Left common carotid artery plus branches (tissue), 1 donor: ENCODE data around the gene SLC39A10.

DNA sequence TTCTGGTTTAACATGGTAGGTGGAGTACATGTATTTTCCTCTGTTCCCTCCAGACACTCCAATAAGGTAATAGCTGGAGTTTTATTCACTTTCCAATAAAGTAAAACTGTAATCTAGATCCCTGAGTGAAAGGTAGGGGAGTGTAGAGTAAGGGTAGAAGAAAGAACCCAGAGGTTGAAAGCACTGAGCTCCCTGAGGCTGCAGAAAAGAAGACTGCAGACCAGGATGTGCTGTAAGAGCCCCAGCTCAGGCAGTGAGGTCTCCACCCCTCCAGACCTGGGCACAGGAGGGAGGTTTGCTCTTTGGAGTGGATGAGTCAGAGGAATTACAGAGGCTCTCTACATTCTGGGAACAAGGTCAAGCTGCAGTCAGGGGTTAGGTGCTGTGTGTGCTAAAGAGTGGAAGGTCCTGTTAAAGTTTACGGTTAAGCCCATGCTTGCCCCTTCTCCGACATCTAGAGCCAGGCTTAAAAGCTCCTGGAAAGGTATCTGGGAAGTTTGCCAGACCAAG lies 27.7 kb upstream of the STAT1 start:
- PRO-cap, result no peak

DNA sequence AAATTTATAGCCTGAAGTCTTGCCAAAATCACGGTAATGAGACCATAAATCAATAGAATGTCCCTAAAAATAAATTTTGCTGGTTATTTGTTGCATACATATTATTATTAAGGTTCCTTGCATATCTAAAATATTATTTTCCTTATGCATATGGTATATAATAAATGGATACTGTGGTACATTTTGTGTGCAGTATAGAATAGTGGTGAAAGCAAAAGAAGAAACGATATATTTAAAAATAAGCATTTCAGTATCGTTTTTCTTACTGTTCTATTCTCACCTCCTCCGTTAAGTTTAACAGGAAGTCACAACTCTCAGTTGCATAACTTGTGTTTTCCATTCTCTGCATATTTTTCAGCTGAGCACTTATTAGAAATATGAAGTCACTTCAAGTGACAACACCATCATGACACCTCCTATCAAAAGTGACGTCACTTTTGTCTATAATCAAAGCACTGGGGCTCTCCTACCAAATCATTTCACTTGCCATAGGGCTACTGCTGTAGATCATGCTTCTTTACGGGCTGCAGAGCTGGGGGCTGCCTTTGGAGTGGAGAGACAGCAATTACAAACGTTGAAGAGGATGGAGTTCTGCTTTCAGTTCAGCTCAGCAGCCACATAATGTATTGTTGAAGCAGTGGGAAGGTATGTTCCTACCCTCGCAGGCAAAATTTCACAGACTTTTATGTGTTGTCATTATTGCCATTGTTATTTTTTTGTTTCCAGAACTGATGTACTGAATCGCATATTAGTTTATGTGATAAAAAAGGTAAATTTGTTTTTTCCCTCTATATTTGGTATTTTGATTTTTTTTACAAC lies 36.4 kb downstream of the STAT4 start:
- PRO-cap, result no peak

- PRO-cap, result no peak
Measured at GRCh38 chr2:191202496-191203298, 42.5 kb upstream of the MYO1B start.

- PRO-cap, result no peak
Measured at GRCh38 chr2:191638461-191638824, 39.5 kb upstream of the NABP1 start.

- PRO-cap, result no peak
Measured at GRCh38 chr2:191691663-191692350, 13.9 kb downstream of the NABP1 start.

- PRO-cap, result no peak
Measured at GRCh38 chr2:191695423-191696569, 17.9 kb downstream of the NABP1 start.

GRCh38 chr2:191836550-191837166 lies 10.2 kb downstream of the CAVIN2 start:
- PRO-cap, result no peak

DNA sequence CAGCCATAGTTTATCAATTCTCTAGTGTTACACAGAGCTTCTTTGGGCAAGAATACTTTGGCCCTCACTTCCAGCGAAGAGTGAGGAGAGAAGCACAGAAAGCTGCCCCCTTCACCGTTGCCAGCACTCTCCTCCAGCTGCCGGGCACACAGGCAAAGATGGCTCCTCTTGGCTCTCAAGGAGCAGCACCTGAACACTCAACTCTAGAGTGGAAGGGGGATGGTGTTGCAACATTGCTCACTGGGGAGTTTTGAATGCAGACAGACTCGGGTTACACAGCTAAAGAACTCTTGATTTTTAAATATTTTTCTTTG lies 9.5 kb downstream of the CAVIN2 start:
- PRO-cap, result no peak

DNA sequence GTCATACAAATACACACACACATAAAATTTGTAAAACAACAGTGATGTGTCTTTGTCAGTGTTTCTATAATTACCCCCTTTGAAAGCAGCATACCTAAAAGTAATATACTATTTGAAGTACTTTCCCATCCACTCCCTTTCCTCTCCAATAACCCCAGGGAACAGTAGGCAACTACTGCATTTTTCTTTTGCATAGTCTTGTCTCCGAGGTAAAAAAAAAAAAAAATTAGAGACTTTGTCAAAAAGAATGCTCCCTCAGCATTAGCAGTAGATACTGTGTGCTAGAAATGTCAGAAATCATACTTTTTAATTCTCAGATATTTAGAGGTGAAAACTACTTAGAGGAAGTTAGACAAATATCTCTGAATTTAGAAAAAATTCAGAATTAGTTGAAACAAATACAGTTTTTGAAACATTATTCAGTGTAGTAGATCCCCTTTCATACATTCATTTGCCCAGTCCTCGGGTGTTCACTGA lies 29.2 kb downstream of the TMEFF2 start:
- PRO-cap, result unidirectional peak, minus-strand start at position 223 of the sequence

DNA sequence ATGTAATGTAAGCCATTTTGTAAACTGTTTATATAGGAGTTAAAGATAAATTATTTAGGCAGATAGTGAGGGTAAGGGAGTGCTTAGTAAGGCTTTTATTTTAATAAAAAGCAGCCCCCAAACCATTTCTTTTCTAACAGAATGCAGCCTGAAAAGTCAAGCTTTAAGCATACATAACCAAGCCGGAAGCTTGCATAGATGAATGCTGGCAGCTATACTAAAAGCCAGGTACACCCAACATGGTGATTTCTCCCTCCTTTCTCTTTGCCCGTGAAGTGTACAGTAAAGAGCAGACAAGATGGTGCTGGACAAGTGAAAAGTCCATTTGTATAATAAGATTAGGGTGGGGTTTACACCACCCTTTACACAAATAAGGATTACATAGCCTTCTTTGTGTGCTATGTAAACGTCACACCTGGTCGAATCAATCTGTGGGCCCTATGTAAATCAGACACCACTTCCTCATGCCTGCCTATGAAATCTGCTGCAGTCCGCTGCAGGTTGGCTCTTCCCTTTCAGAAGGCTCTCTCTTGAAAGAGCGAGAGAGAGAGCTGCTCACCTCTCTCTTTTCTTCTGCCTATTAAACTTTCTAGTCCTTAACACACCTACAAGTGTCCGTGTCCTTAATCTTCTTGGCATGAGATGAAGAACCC lies 1054.4 kb upstream of the SLC39A10 start:
- PRO-cap, result no peak

GRCh38 chr2:195460738-195461237 lies 196.2 kb upstream of the SLC39A10 start:
- PRO-cap, result no peak

- PRO-cap, result no peak
Measured at GRCh38 chr2:195575763-195576596, 81.0 kb upstream of the SLC39A10 start.

DNA sequence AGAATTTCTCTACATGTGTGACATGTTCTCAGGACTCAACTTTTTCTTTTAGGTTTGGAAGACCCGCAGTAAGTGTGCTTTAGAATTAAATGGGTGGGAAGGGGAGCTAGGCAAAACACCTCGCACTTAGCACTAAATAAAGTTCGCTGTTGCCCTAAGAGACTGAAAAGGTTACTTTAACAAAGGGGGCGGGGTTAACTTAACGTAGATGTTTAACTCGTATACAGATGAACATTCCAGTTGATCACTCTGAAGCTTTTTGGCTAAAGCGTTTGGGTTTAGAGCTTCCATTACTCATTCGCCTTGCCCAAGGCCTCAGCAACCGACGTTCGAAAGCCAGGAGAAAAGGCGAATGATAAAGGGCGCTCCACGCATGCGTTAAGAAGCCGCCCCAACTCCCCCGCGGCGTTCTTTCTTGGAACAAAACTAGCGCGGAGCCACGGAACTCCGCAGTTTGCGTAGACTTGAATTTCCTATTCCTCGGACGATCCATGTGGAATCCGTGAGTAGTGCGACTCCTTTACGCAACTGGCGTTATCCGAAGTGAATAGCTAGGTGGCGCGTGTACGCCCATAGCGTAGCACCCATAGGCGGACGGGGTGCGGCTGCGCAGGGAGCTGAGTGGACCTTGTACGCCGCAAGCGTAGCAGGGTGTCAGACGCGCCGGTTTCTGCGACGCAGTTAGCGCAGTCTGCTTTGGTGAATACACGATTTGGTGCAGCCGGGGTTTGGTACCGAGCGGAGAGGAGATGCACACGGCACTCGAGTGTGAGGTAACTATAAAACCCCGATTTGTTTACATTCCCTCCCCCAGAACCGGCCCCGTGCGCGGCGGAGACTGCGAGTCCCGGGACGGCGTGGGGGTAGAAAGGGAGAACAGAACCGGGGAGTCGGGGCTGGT lies at the start of gene SLC39A10:
TSS of gene SLC39A10 (plus strand) at position 718 of the 901 bp plus-strand sequence.
- PRO-cap, result unidirectional peak, minus-strand start at position 251 of the sequence; unidirectional peak, minus-strand start at position 331 of the sequence; unidirectional peak, plus-strand start at position 813 of the sequence

GRCh38 chr2:196165959-196166752 lies 5.2 kb downstream of the STK17B start:
- PRO-cap, result no peak

- PRO-cap, result no peak
Measured at GRCh38 chr2:196365195-196365659, 193.8 kb upstream of the STK17B start.

DNA sequence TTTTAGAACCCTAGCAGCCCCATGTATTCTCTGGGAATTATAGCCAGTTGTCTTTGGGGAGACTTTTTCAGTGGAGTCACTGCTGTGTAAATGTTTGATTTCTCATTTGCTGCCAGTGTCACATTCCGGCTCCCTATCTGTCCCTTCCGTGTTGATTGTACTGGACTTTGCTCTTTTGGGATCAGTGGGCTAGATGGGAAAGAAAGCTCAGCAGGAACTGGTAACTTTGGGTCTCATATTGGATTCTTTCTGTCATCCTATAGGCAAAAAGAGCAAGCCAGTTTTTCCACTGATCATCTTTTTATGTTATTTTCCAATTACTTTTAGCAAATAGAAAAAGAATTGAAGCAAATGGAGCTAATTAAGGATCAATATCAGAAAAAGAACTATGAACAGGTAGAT lies 70.0 kb downstream of the GTF3C3 start:
- PRO-cap, result no peak

- PRO-cap, result no peak
Measured at GRCh38 chr2:197152101-197153020, 158.2 kb downstream of the ANKRD44 start.

- PRO-cap, result no peak
Measured at GRCh38 chr2:197234715-197234914, 76.0 kb downstream of the ANKRD44 start.

DNA sequence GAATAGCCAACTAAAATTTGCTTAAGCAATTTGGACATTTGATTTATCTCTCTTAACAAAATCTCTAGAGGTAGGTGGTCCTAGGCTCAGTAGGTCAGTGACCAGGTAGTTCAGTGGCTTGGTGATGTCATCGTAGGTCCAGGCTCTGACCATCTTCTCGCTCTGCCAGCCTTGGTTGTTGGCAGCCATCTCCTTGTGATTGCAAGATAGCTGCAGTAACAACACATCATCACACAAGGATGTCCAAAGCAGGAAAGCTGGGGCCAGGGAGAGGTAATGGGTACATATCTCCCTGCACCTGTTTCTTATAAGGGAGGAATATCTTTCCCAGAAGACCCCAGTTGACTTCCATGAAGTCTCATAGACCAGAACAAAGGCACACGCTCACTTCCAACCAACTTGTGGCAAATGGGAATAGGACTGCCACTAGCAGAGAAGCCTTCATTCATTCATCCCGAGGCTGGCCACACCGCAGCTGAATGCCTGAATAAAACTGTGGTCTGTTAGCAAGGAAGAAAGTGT lies 60.5 kb downstream of the ANKRD44 start:
- PRO-cap, result no peak

DNA sequence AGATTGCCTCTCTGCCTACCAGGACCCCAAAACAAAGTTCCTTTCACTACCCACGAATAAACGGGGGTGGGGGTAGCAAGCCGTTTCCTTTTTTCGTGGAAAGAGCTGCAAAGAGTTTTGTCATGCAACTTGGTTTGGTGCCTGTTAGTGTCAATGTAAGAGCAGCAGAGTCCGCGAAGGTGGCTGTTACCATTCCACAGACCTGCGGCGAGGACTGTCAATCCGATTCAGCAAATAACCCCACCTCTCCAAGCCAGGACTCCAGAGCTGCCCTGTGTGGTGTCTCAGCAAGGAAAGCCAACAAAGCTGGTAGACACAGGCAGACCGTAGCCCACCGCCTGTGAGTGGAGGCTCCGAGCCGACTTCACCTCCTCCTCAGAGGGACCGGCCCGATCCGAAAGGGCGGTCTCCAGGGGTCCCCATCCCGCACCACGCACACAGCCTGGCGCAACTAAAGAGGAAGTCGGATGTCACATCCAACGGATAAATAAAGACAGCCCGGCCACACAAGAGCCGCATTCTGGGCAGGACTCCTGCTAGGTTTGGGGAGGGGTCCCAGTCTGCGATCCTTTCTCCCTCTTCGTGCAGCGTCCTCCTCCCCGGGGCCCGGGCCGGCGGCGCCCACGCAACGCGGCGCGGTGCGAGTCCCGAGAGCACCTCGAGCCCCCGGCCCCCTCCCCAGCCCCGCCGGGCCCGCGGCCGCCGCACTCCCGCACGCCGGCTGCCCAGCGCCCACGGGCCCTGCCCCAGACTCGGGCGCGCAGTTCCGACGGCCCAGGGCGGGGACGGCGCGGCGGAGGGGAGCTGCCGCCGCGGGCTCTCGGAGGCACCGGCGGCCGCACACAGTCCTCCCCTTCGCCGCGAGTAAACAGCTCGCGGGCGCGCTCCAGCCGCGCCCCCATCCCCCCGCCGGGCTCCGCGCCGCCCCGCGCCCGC lies 702 bp downstream of the ANKRD44 start:
- PRO-cap, result unidirectional peak, minus-strand start at position 866 of the sequence